Subcutaneous preadipocyte (primary cell): ENCODE results near the genes PGAP3 and LRRC3C.

- CAGE, long polyA plus RNA, result no peak
These were observed 6.2 kb upstream of the FBXL20 start for GRCh38 chr17:39407362-39408238.

GRCh38 chr17:39627042-39627876 is 507 bp downstream of the PPP1R1B start:
- CAGE, long polyA plus RNA, result no peak

DNA sequence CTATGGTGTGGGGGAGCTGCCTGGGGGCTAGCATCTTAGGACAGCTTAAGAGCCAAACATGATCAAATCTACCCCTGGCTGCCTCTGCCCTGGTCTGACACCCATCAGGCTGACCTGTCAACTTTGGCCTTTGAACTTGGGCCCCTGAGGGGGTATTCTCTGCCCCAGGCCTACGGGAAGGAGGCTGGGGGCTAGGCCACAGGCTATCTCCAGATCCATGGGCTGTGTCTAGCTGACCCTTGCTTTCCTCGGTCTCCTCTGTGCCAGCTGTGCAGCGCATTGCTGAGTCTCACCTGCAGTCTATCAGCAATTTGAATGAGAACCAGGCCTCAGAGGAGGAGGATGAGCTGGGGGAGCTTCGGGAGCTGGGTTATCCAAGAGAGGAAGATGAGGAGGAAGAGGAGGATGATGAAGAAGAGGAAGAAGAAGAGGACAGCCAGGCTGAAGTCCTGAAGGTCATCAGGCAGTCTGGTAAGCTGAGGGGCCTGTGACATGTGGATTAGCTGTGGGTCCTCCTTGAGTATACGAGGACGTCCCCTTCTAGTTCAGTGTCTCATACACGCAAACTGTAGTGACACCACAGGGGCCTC is 3.2 kb upstream of the STARD3 start:
- CAGE, long polyA plus RNA, result no peak

DNA sequence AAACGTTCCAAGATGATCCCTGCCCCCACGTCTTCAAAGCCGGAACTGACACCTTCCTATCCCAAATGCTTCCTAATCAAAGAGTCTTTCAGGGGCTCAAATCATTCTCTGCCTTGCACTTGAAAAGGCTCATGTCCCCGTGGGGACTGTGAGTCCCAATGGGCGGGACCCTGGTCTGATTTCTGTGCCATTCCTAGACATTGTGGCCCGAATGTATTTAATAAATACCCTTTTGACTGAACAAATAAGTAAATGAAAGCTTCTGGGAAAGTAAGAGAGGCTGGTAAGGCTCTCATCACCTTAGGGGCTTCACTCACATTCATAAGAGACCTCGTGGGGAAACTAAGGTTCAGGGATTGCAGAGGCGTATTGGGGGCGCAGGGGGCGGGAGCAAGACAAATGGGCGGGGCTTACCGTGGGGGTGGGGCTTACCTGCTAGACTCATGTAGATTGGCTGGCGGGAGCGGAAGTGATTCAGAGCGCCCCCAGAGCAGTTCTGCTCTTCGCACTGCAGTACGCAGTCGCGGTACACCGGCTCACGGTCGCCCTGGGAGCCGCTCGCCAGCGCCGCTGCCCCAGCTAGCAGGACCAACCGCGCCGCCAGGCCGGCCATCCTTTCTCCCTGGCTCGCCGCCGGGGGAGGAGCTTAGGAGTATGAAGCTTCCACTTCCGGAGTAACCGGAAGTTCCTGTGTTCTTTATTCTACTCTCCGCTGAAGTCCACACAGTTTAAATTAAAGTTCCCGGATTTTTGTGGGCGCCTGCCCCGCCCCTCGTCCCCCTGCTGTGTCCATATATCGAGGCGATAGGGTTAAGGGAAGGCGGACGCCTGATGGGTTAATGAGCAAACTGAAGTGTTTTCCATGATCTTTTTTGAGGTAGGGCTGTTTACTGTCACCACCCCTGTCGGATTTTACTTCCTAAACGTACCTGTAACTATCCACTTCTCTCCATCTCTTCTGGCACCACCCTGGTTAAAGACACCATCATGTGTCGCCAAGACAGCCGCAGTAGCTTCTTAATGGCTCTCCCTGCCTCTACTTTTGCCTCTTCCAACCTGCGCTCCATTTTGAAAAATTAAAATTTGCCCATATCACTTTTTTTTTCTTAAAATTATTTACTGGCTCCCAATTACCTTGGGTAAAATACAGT is at the start of gene PGAP3:
TSS of gene PGAP3 (minus strand) at position 656 of the 1,151 bp plus-strand sequence.
- CAGE, long polyA plus RNA, result no peak

DNA sequence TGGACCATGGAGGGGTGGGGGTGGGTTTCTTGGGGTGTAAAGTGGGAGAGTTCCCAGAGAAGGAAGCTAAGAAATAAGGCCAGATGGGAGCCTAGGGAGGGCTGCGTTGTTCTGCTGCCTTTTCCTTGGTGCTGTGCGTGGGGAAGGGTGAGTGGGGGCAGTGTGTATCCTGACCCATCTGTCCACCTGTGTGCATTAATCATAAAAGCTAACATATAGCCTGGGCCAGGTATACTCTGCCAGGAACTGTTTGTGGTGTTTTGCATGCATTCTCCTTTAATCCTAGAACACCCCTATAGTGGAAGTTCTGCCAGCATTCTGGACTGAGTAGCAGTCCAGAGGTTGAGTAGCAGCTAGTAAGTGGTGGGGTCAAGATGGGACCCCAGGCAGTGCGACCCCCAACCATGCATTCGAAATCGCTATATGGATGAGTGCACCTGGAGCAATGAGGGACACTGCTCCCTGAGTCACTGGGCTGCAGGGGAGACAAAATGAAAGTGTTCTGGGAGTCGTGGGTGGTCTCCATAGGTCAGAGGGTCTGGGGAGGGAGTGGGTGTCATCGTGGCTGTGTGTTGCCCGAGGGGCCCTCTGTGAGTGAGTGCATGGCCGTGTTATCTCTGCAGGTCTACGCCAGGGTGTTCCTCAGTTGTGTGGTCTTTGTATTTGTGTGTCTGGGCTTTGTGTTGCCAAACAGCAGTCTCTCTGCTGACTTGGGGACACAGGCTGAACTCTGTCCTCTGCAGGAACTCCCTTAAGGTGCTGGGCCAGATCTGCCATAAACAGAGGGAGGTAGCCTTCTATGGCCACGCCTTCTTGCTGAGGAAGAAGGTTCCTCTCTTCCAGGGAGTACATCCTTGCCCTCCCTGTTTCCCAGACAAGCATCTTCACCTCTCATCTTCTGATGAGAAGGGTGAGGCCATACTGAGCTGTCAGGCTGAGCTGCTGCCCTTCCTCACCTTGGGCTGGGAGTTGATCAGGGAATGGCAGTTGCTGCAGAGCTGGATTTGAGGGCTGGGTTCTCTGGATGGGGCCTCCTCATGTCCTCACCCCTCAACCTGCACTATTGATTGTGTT is 1.5 kb downstream of the ERBB2 start:
- CAGE, long polyA plus RNA, result no peak

- CAGE, long polyA plus RNA, result no peak
These were observed 4.7 kb downstream of the MIEN1 start for GRCh38 chr17:39725601-39726157.

- CAGE, long polyA plus RNA, result no peak
These were observed 1.9 kb downstream of the MIEN1 start for GRCh38 chr17:39728385-39728893.

- CAGE, long polyA plus RNA, result no peak
These were observed 15.4 kb downstream of the GRB7 start for GRCh38 chr17:39753110-39753482.

DNA sequence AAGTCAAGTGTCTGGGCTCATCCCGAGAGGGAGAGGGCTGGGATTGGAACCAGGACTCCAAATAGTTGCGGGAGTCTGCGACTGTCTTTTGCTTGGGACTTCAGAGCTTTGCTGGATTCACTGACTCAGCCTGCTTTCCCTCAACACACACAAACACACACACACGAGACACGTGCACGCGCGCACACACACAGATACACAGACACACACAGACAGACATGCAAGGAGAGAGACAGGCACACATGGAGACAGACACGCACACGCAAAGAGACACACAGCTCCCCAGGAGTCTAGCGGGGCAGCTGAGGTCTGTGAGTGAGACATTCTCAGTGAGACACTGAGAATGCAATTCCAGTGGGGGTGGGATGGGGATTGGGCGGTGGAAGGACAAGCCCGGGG is 17.7 kb downstream of the GRB7 start:
- CAGE, long polyA plus RNA, result no peak

DNA sequence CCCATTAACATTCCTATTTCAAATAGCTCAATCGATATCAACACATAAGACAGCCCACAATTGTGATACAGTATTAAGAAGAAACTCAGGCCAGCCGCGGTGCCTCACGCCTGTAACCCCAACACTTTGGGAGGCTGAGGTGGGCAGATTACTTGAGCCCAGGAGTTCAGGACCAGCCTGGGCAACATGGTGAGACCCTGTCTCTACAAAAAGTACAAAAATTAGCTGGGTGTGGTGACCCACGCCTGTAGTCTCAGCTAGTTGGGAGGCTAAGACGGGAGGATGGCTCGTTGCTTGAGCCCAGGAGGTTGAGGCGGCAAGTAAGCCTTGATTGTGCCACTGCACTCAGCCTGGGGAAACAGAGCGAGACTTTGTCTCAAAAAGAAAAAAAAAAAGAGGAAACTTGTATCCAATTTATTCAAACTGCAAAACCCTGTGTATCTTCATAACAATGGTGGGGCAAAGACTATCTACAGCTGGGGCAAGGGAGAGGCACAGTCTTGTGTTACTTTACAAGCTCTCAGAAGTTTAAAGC is 21.4 kb downstream of the GRB7 start:
- CAGE, long polyA plus RNA, result no peak

GRCh38 chr17:39919236-39919790 is 878 bp upstream of the GSDMB start:
- CAGE, long polyA plus RNA, result no peak

DNA sequence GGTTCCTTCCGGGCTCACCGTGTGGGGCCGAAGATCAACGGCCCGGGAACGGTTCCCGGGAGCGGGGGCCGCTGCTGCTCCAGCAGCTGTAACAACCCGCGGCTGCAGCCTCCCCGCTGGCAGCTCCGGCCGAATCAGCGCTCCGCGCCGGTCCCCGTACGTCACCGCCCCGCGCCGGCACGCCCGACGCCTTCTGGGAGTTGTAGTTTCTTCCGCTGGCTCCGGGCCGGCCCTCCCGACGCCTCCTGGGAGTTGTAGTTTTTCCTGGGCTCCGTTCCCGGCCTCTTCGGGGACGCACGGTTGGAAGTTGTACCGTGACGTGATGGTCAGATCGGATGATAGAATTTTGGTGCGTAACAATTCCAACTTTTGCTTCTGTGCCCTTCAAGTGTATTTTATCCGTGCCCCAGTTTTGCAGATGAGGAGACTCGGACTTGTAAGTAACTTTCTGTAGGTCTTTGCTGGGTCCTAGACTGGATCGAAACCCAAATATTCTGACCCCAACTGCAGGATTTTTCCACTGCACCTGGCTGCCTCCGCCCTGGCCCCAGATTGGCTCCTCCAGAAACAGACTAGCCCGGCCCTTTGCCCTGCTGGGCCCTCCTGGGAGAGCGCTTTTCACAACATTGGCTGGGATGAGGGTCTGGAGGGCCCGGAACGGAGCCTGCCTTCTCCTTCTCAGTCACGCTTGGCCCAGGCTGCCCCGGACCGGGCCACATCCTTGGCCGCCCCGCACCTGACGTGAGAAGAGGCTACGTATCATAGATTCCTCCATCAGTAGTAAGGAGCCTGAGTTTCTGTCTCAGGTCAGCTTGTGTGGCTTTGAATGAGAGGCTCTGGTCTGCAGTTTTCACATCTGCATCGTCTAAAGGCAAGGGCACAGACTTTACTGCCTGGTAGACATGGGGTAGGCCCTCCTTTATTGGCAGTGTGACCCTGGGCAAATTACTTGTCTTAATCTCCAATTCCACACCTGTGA is at the start of gene LRRC3C:
TSS of gene LRRC3C (plus strand) at position 267 of the 979 bp plus-strand sequence.
- CAGE, long polyA plus RNA, result no peak

DNA sequence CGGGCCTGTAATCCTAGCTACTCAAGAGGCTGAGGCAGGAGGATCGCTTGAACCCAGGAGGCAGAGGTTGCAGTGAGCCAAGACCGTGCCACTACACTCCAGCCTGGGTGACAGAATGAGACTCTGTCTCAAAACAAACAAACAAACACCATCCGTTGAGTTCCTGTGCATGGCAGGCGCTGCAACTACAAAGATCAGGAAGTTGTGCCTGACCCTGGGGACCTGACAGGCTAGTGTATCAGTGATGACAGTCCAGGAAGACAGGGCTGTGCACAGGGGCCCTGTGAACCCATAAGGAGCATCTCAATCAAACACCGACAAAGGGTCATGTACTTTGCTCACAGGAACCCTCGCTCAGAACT is 14.3 kb upstream of the GSDMA start:
- CAGE, long polyA plus RNA, result no peak

DNA sequence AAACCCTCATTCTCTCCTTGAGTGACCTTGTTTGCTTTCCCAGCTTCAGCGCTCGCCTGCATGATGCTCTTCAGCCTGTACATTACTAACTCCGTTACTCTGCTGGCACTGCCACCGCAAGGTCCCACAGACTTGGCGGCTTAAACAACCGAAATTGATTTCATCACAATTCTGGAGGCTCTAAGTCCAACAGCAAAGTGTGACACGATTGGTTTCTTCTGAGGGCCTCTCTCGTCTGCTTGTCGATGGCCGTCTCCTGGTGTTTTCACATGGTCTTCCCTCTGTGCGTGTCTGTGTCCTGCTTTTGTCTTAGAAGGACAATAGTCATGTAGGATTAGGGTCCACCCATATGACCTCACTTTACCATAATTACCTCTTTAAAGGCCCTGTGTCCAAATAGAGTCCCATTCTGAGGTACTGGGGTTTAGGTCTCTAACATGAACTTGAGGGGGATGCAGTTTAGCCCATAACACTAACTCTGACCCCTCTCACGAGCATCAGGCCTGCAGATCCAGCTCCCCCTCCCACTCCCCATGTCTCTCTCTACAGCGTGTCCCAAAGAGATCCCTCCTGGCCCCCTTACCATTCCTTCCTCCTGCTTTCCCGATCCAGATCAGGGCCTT is 12.4 kb downstream of the PSMD3 start:
- CAGE, long polyA plus RNA, result no peak

GRCh38 chr17:39997509-39998474 is 17.2 kb downstream of the PSMD3 start:
- CAGE, long polyA plus RNA, result no peak

GRCh38 chr17:40018718-40019159 is 3.5 kb downstream of the CSF3 start:
- CAGE, long polyA plus RNA, result no peak

GRCh38 chr17:40069778-40070619 is 7.2 kb downstream of the THRA start:
- CAGE, long polyA plus RNA, result no peak

GRCh38 chr17:40074848-40076129 is 12.5 kb downstream of the THRA start:
- CAGE, long polyA plus RNA, result no peak

- CAGE, long polyA plus RNA, result no peak
These were observed 3.3 kb downstream of the NR1D1 start for GRCh38 chr17:40096754-40097880.

DNA sequence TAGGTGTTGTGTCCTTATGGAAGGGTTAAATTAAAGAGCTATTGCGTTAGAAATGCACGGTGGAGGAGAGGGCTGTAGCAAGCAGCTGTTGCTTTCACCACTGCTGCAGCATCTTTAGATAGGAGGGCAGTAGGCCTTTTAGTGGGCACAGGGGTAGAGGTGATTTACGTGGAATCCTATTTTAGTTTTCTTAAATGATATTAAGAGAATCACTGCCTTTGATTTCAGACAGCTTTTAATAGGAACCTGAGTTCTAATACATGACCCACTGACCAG is 1.9 kb downstream of the MSL1 start:
- CAGE, long polyA plus RNA, result no peak